A549 (cell line): ENCODE data around the genes PTGER2 and GPR137C.

GRCh38 chr14:49884542-49885072 is 8.3 kb upstream of the ARF6 start:
- PRO-cap = no peak
CAGE:
- cytosol, long polyA plus RNA = no peak
- long polyA plus RNA = no peak
- nucleus, long polyA plus RNA = no peak

DNA sequence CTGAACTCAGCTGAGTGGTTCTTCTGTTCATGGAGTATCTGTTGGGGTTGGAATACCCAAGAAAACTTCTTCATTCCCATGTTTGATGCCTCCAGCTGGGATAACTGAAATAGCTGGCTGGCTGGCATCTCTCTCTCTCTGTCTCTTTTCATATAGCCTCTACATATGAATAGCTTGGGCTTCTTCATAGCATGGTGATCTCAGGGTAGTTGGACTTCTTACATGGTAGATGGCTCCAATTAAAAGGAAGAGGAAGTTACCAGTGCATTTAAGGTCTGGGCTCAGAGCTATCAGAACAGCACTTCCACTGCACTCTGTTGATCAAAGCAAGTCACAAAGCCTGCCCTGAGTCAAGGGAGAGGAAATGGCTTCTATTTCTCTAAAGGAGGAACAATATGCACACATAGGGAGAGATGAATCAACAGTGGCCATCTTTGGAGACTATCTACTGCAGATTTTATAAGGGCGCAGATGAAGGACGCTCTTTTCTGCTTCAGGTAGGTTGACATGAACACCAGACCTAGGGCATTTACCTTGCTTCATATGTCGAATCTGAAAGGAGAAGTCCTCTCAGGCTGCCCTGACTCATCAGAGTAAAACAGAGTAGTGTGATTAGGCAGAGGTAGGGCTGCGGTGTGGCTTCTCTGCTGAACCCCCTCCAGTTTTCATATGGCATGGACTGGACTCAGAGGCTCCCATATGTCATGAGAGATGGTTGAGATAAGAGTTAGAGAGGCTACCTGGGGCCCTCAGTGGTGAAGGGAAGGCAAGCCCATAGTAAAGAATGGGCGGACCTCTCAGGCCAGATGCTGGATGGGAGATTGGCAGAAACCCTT is 84.2 kb downstream of the ARF6 start:
- PRO-cap = no peak
CAGE:
- cytosol, long polyA plus RNA = no peak
- long polyA plus RNA = no peak
- nucleus, long polyA plus RNA = no peak

- PRO-cap = no peak
CAGE:
- cytosol, long polyA plus RNA = no peak
- long polyA plus RNA = no peak
- nucleus, long polyA plus RNA = no peak
Measured at GRCh38 chr14:50018126-50019126, 97.9 kb downstream of the VCPKMT start.

DNA sequence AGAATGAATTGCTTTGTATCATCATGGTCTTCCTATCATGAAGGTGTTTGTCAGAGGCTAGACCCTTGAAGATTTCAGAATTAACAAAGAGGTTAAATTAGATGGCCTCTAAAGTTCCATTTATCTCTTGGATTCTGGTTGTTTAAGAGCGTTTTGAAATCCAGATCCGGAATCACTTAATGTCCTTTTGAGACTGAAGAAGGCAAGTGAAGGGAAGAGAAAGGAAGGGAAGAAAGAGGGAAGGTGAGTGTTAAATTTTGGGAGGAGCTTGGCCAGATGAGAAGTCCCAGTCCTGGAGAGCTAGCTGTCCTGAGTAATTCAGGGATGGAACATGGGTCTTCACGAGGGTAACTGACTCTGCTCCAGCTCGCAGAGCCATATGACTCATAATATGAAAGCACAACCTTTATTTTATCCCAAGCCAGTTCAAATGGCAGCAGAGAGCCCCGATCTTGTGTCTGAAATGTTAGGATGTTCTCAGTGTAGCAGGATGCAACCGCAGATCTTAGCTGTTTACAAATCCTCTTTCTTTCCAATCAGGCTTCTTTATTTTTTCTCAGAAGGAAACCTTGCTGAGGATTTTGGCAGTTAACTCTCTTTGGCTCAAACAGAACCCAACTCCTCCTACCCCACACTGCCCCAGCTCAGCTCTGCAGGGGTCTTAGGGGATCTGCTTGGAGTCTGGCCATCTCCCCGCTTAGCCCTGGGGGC is 92.8 kb downstream of the VCPKMT start:
- PRO-cap = no peak
CAGE:
- cytosol, long polyA plus RNA = no peak
- long polyA plus RNA = no peak
- nucleus, long polyA plus RNA = no peak

- PRO-cap = no peak
CAGE:
- cytosol, long polyA plus RNA = no peak
- long polyA plus RNA = no peak
- nucleus, long polyA plus RNA = no peak
Measured at GRCh38 chr14:50039779-50040360, 76.5 kb downstream of the VCPKMT start.

DNA sequence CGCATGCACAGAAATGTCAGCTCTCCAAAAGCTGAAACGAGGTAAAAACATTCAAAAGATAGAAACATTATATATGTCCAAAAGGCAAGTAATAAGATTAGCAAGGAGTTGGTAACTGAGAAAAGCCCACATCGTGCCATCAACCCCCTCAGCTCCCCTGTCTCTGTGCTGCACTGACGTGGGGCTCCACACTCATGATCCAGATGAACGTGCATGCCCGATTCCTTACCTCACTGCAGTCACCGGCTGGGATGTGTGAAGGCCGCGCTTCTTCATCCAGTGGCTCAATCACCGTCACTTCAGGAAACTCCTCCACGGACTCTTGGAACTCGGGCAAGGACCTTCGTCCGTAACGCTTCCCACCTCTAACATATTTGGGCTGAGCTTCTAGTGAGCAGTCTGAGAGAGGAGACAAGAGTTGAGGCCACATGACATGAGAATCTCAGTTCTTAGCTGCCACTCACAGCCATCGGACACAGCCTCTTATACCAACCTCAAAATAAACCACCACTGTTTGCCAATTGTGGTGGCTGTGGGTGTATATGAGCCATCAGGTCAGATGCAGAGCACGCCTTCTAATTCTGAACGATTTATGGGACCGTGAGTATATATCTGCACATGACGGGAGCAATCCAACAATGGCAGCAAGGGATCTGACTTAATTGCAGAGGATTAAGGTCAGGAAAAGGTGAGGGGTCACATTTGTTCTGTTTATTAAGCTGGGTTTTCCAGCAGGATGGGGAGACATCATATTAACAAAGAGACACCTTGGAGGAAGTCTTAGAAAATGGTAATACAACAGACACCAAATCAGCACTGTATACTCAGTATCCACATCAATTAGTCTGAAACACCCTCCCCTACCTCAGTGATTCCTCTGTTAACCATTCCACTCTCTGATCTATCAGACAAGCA is 38.2 kb downstream of the NIN start:
- PRO-cap = no peak
CAGE:
- cytosol, long polyA plus RNA = no peak
- long polyA plus RNA = no peak
- nucleus, long polyA plus RNA = no peak

GRCh38 chr14:50896524-50896888 is 24.7 kb downstream of the ABHD12B start:
- PRO-cap = no peak
CAGE:
- cytosol, long polyA plus RNA = no peak
- long polyA plus RNA = no peak
- nucleus, long polyA plus RNA = no peak

GRCh38 chr14:51095849-51096519 is 1.1 kb upstream of the TRIM9 start:
- PRO-cap = no peak
CAGE:
- cytosol, long polyA plus RNA = no peak
- long polyA plus RNA = no peak
- nucleus, long polyA plus RNA = no peak

DNA sequence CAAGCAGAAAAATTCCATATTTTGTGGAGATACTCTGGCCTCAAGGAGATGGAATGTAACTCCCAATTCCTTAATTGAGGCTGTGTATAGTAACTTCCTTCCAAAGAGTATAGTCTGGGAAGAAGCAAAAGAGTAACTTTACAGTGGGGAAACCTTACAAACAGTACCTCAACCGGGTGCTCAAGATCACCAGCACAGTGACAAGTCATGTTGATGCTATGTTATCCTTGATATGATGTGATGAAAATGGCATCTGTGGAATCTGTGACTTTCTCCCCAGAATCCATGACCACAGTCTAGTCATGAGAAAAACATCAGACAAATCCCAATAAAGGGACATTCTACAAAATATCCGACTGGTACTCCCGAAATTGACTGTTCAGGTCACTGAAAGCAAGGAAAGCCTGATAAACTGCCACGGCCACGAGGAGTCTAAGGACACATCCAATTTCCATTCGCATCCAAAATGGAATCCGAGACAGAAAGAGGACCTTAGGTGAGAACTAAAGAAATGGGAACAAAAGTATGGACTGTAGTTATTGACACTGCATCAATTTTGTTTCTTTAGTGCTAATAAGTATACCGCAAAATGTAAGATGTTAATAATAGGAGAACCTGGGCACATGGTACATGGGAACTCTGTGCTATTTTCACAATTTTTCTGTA is 97.3 kb upstream of the FRMD6 start:
- PRO-cap = no peak
CAGE:
- cytosol, long polyA plus RNA = no peak
- long polyA plus RNA = no peak
- nucleus, long polyA plus RNA = no peak

DNA sequence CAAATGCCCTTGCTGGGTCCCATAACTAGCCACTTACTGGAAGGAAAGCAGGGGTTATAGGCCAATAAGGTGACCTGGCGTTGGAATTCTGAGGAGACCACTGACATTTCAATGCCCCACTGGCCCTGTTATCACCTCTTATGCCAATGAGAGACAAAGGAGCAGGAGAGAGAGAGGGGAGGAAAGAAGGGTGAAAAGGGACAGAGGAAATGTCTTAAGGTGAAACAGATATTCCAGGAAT is 78.6 kb upstream of the FRMD6 start:
- PRO-cap = no peak
CAGE:
- cytosol, long polyA plus RNA = no peak
- long polyA plus RNA = no peak
- nucleus, long polyA plus RNA = no peak

- PRO-cap = no peak
CAGE:
- cytosol, long polyA plus RNA = no peak
- long polyA plus RNA = no peak
- nucleus, long polyA plus RNA = no peak
Measured at GRCh38 chr14:51607686-51608416, 43.9 kb upstream of the FRMD6 start.

DNA sequence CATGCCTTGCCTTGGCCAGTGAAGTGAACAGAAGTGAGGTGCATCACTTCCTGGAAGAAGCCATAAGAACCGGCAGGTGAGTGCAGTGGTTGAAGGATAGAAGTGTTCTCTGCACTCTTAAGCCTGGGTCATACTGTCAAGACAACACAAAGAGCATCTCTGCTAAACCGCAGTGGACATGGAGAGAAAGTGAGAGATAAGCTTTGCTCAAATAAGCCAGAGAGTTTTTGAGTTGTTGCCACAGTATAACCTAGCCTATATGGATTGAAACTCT is 11.5 kb downstream of the GNG2 start:
- PRO-cap = no peak
CAGE:
- cytosol, long polyA plus RNA = no peak
- long polyA plus RNA = no peak
- nucleus, long polyA plus RNA = no peak

DNA sequence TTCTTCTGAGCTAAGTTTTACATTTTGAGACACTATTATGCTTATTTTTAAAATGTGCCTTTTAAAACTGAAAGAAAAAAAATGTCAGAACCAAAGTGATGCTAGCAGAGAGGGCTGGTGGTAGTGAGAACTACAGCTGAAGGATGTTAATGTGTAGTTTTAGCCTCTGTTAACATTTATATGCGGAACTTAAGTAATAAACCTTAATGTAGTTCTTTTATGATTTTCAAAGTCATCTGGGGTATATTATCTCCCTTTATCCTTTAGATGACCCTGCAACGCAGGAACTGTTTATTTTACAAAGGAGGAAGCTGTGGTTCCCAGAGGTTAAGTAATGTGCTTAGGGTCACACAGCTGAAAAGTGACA is 23.7 kb downstream of the GNG2 start:
- PRO-cap = no peak
CAGE:
- cytosol, long polyA plus RNA = no peak
- long polyA plus RNA = no peak
- nucleus, long polyA plus RNA = no peak

- PRO-cap = no peak
CAGE:
- cytosol, long polyA plus RNA = no peak
- long polyA plus RNA = no peak
- nucleus, long polyA plus RNA = no peak
Measured at GRCh38 chr14:51920475-51920908, 60.1 kb downstream of the GNG2 start.

DNA sequence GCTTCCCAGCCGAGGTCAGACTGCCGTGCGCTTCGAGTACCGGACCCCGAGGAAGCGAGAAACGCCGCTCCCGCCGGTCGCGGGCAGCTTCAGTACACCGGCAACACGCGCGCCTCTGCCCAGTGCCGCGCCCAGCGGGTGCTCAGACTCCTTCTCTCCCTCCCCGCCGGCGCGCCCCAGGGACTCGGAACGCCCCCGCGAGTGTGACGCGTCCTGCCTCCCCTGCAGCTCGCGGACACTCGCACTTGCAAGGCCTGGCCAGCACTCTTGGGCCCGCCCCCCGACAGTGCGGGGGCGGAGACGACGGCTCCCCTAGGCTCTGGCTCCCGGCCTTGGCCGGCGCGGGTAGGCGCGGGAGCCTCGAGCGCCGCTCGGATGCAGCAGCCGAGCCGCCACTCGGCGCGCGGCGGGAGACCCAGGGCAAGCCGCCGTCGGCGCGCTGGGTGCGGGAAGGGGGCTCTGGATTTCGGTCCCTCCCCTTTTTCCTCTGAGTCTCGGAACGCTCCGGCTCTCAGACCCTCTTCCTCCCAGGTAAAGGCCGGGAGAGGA is at the start of gene PTGER2:
Gene PTGER2, plus strand, starts transcription at position 342 of the 549 bp plus-strand sequence.
- PRO-cap = no peak
CAGE:
- cytosol, long polyA plus RNA = no peak
- long polyA plus RNA = no peak
- nucleus, long polyA plus RNA = no peak

GRCh38 chr14:52315282-52316092 is 1.4 kb downstream of the PTGER2 start:
- PRO-cap = no peak
CAGE:
- cytosol, long polyA plus RNA = no peak
- long polyA plus RNA = no peak
- nucleus, long polyA plus RNA = no peak

DNA sequence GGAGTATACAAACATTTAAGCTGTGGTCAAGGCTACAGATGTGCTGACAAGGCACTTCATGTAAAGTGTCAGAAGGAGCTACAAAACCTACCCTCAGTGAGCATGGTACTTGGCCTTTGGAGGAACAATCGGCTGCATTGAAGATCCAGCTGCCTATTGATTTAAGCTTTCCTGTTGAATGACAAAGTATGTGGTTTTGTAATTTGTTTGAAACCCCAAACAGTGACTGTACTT is 13.4 kb downstream of the PTGER2 start:
- PRO-cap = no peak
CAGE:
- cytosol, long polyA plus RNA = no peak
- long polyA plus RNA = no peak
- nucleus, long polyA plus RNA = no peak

GRCh38 chr14:52552605-52553809 is at the start of gene GPR137C:
Gene GPR137C, plus strand, starts transcription at chr14:52552836.
- PRO-cap = bidirectional peak, plus-strand start at chr14:52552883, minus-strand start at chr14:52552505
CAGE:
- cytosol, long polyA plus RNA = no peak
- long polyA plus RNA = no peak
- nucleus, long polyA plus RNA = no peak

DNA sequence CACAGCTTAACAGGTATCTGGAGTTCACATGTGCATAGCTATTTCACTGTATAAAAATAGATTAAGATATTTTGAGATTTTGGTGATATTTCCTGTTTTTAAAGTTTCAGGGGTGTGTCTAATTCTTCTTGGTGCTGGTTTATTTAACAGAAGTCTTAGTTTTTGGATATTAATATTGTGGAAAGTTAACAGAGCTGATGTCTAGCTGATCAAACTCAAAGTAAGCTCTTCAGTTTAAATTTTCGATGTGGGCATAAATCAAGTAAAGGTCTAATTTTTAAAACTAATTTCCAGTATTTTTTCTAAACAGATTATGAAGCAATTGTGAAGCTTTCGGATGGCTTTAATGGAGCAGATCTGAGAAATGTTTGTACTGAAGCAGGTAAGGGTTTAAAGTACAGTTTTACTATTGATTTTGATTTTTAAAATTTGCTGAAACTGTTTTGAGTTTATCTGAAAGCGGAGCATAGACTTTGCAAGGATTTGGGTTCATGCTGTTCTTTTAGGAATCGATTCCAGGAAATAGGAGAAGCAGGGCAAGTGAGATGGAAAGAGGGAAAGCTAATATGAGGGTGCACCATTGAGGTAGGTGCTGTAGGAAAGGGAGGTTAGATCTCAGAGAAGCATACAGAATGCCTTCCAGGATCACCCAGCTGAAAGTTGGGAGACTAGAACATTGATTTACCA is 6.2 kb upstream of the STYX start:
- PRO-cap = no peak
CAGE:
- cytosol, long polyA plus RNA = no peak
- long polyA plus RNA = no peak
- nucleus, long polyA plus RNA = no peak

- PRO-cap = no peak
CAGE:
- cytosol, long polyA plus RNA = no peak
- long polyA plus RNA = no peak
- nucleus, long polyA plus RNA = no peak
Measured at GRCh38 chr14:52741620-52742182, 11.7 kb downstream of the STYX start.